ENCODE measurements around a stretch of chr9.

- PRO-cap, 7 experiments = no peak in any of the 7 experiments
- RAMPAGE, long total RNA, 2 experiments = no peak in any of the 2 experiments
These were observed 54.7 kb downstream of the ENTREP1 start for GRCh38 chr9:69379565-69380188.

DNA sequence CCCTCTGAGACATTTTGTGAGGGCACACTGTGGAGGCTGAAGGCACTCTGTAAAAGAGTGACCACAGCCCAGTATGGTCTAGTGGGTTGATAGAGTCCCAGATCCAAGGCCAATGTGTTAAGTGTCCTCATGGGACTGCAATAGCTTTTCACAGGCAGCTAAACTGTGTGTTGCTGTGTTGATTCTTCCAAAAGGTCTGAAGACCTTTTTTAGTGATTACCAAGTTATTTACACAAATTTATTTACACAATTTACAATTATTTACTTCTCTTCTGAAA is 90.4 kb downstream of the APBA1 start:
- PRO-cap, 7 experiments = no peak in any of the 7 experiments
- RAMPAGE, long total RNA, 2 experiments = no peak in any of the 2 experiments

DNA sequence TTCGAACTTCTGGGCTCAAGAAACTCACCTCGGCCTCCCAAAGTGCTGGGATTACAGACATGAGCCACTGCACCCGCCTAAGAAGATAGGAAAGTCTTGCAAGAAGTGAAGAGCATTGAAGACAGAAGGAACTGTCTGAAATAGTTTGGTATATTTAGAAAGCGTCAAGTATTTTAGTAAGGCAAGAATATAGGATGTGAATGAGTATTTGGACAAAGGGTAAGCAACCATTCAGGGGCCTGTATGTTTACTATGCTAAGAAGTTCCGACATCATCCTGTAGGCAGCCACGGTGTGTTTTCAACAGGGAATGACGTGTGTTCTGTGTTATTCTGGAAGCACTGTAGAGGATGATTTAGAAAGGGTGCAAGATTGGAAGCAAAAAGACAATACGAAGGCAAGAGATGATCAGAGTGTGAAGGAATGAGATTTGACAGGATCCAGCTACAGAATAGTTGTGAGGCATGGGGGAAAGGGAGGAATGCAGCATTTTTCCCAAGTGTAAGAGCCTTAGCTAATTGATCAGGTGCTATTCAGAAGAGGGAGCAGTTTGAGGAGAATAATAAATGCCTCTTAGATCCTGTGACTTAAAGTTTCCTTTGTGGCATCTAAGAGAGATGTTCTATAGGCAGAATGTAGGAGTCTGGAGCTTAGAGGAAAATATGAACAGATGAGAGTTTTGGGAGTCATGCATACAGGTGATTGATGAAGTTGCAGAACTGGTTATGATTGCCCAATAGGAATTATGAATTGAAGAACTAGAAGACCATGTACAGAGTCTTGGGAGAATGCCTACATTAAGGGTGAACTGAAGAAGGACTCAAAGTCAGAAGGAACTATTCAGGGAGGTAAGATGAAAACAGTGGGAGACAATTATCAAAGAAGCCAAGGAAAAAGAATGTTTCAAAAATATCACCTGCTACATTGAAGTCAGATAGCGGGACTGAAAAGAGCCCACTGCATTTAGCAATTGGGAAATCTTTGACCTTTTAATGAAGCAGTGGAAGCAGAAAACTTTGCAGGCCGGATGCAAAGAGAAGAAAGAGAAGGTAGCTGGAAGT is 2.5 kb downstream of the SMC5 start:
- PRO-cap, 7 experiments = peak in 1 of 7 experiments; most common plus-strand start position 407 of the sequence (in 1)
- RAMPAGE, long total RNA, 2 experiments = no peak in any of the 2 experiments

DNA sequence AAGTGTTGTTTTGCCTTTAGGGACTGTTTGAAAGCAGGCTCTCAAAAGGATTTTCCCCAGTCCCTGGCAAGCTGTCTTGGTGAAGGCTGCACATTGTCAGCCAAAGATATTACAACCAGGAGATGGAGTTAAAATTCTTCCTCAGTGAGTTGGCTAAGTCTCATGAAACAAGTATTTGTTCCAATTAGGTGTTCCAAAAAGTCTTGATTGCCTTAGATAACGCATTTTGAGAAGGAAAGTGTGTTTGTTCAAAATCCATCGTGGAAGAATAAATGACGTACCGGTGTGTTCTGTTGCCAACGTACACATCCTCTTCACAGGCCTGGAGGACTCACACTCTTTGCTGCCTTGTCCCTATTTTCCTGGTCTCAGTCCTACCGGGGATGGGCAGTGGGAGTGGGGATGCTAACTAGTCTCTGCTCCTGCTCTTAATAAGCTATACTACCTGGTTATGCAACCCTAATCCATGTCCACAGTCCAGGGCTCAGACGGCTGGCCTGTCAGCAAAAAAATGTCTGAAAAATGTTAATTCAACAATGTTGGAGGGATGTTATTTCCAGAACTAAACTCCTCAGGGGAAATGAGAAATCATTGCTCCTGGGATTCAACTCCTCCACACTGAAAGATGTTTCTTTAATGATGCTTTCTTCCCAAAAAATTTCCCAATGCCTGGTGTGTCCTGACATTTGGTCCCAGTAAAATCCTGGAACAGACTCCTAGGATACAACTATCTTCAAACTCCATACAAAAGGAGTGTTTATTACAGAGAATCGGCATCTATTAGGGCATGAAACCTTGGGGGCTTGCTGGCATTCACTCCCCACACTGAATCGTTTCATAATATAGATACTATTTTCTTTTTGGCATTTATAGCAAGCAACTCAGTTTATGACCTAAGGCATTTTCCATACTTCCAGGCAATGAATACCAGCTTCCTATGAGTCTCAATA is 175.4 kb upstream of the KLF9 start:
- PRO-cap, 7 experiments = peak in 2 of 7 experiments; most common plus-strand start position 59 of the sequence (in 1); most common minus-strand start position 433 of the sequence (in 1)
- RAMPAGE, long total RNA, 2 experiments = no peak in any of the 2 experiments

DNA sequence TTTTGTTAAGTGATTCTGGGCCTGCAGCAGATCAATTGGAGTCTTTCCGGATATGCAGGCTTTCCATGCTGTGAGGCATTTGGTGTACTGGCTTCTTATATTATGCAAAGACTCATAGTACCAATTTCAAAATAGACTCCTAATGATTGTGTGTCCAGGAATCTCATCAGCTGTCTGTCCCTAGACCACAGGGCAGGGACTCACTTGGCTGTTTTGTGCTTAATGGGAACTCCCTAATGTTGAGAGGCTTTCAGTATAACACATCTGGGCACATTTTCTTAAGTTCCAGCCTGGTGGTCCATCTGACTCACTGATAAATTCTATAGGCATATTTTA is 180.1 kb upstream of the KLF9 start:
- PRO-cap, 7 experiments = no peak in any of the 7 experiments
- RAMPAGE, long total RNA, 2 experiments = no peak in any of the 2 experiments

- PRO-cap, 7 experiments = no peak in any of the 7 experiments
- RAMPAGE, long total RNA, 2 experiments = no peak in any of the 2 experiments
These were observed 195.0 kb upstream of the KLF9 start for GRCh38 chr9:70609498-70609870.

DNA sequence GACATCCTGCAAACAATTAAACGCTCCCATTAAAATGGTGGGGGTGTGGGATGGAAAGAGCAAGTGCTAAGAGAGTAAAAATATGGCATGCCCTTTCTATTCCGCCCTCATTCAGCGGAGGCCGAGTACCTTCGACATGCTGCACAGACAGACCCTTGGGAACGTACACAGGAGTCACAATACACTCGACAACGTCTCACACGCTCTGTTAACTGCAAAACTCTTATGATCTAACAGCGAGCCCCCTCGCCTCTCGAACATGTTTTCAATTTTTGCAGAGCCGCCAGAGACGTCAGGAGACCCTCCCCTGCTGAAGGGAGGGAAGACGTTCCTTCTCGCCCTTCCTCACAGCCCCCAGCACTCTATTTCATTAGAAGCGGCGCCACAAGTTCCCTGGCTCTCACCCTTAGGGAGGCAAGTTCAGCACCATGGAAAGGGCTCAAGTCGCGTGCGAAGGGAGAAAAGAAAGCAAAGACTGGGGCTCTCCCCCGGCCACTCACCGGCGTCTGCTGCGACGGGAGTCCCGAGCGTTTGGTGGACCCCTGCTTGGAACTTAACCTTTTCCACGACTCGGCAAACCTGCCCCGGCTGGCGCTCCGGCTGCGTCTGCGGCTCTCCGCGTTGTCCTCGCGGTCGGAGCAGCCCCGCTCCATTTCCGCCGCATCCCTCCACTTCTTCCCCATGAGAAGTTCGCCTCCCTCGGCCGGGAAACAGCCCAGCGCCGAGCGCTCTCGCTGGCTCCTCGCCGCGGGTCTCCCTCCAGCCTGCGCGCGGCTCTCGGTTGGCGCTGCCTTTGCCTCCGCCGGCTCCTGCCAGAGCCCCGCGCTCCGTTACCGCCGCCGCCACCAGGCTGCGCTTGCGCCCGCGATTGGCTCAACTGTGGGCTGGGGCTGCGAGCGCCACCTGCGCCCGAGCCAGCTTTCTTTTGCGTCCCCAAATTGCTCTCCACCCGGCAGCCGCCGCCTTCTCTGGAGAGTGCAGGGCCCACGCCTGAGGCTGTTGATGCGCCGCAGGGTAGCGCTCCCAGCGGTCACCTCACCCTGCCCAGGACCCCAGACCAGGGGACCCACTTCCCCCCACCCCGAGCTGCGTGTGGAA is 321.8 kb downstream of the CEMIP2 start:
- PRO-cap, 7 experiments = no peak in any of the 7 experiments
- RAMPAGE, long total RNA, 2 experiments = no peak in any of the 2 experiments

GRCh38 chr9:71795283-71795974 is 27.1 kb upstream of the CEMIP2 start:
- PRO-cap, 7 experiments = no peak in any of the 7 experiments
- RAMPAGE, long total RNA, 2 experiments = no peak in any of the 2 experiments

DNA sequence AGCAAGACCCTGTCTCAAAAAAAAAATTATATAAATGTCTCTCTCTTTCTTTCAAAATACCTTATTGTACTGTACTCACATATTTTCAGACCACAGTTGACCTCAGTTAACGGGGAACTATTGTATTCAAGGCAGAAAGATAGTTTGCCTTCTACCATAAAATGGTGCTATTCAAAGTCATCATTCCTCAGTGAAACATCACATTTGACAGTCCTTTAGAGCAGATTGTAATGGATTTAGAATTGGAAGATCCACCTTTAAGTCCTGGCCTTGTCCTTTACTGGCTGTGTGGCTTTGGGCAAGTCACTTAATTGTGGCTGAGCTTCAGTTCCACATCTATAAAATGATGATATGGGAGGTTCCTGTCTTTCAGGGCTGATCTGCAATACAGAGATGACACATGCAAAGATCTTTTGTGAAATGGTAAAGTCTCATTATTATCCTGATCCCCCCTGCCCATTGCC is 58.4 kb downstream of the ZFAND5 start:
- PRO-cap, 7 experiments = no peak in any of the 7 experiments
- RAMPAGE, long total RNA, 2 experiments = no peak in any of the 2 experiments

GRCh38 chr9:72349359-72349778 is 15.6 kb downstream of the ZFAND5 start:
- PRO-cap, 7 experiments = peak in 1 of 7 experiments; most common minus-strand start chr9:72349453 (in 1)
- RAMPAGE, long total RNA, 2 experiments = no peak in any of the 2 experiments

DNA sequence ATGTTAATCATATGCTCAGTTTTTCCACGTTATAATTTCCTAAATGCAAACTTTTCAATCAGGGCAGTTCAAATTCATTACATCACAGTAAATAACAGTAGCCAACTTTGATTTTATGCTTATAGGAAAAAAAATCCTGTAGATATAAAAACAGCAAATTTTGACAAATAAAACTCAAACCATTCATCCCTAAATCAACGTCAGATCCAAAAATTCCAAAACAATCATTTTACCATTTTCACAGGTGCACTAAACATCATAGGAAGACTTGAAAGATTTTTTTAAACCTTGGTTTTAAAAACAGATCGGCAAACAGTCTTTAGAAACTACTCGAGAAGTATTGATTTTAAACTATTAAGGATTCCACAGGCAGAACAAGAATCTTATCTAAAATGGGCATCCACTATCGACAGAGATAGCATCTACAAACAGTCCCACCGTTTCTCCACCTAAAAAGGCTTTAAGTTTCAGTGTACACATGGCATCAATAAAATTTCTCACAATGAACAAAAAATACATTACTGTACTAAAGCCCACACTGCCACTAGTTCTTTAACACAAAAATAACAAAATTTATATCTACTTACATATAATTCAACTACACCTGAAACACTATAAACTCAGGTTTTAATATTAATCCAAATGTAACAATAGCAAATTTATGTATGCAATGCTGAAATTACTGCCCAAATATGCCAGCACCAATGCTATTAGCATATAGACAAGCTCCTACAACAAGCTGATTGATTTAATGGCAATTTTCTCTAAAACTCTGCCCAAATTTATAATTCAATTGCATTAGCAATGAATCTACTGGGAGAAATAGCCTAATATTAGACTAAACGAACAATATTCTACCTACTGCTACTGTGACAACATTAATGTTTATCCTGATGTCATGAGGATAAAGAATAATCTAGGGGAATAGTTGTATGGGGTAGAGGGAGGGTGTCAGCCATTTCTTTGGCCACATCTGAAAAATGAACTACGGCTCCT is 7.3 kb downstream of the ZFAND5 start:
- PRO-cap, 7 experiments = no peak in any of the 7 experiments
- RAMPAGE, long total RNA, 2 experiments = start-site peak on the minus strand in 1 of 2 experiments, centred at position 674 of the sequence, 54 reads per replicate

GRCh38 chr9:72585753-72586271 is 64.4 kb downstream of the TMC1 start:
- PRO-cap, 7 experiments = no peak in any of the 7 experiments
- RAMPAGE, long total RNA, 2 experiments = no peak in any of the 2 experiments

DNA sequence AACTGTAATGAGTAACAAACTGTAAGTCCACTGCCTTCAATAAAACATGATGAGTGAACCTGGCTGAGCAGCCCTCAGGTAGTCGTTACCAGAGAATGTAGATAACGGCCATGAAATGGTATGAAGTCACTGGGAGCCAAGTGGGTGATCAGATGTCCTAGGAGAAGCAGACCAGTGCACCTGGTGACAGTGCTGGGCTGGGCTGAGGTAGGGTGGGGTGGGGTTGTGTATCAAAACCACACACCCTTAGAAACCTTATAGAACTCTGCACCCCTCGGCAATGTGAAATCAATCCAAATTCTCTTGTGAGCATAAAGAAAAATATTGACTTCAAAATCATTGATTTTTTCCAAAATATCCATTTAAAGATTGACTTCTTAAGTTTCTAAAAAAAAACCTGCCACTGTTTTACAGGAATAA is 203.5 kb downstream of the ALDH1A1 start:
- PRO-cap, 7 experiments = peak in 1 of 7 experiments; most common plus-strand start position 179 of the sequence (in 1)
- RAMPAGE, long total RNA, 2 experiments = no peak in any of the 2 experiments

- PRO-cap, 7 experiments = no peak in any of the 7 experiments
- RAMPAGE, long total RNA, 2 experiments = no peak in any of the 2 experiments
These were observed 28.9 kb downstream of the ALDH1A1 start for GRCh38 chr9:72923986-72924361.

DNA sequence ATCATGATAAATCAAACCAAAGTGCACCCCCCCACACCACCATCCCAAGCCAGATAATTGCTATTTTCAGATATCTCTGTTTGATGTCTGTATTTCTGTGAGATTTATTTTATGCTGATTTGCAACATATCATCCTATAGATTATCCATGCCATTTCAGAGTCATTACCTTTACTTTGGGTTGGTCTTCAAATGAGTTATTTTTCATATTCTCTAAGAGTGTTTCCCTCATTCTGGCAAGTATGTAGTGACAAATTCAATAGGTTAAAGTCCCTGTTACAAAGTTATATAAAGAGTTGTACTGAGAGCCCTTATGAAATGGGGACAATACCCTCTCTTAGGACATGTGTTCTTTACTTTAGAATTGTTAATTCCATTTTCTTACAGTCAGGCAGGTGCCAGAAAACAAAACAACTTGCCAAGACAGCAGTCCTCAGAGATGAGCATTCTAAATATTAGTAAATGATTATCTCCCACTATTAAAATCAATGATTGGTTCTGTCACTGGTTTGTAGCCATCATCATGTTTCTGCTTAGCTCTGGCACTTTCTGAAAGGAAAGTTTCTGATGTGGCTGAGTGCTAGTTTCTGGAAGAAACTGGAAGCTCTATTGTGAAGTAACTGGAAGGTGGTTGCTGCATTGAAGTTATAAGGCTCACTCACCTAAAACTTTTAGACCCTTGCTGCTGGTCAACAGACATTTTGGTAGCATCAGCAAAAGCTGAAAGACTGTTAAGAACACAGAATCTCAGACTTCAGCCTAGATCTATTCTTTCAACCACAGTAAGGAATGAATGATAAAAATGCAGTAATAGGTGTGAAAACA is 5.9 kb downstream of the ALDH1A1 start:
- PRO-cap, 7 experiments = no peak in any of the 7 experiments
- RAMPAGE, long total RNA, 2 experiments = no peak in any of the 2 experiments

- PRO-cap, 7 experiments = no peak in any of the 7 experiments
- RAMPAGE, long total RNA, 2 experiments = no peak in any of the 2 experiments
These were observed 1.9 kb downstream of the ALDH1A1 start for GRCh38 chr9:72950912-72951389.

GRCh38 chr9:72954317-72955081 is 1.6 kb upstream of the ALDH1A1 start:
- PRO-cap, 7 experiments = peak in 3 of 7 experiments; most common plus-strand start chr9:72954871 (in 2); most common minus-strand start chr9:72954596 (in 1)
- RAMPAGE, long total RNA, 2 experiments = no peak in any of the 2 experiments

- PRO-cap, 7 experiments = no peak in any of the 7 experiments
- RAMPAGE, long total RNA, 2 experiments = no peak in any of the 2 experiments
These were observed 32.2 kb upstream of the ALDH1A1 start for GRCh38 chr9:72984972-72985537.

- PRO-cap, 7 experiments = no peak in any of the 7 experiments
- RAMPAGE, long total RNA, 2 experiments = no peak in any of the 2 experiments
These were observed 44.7 kb upstream of the ALDH1A1 start for GRCh38 chr9:72997182-72998261.

- PRO-cap, 7 experiments = peak in 1 of 7 experiments; most common plus-strand start chr9:73149682 (in 1); most common minus-strand start chr9:73149628 (in 1)
- RAMPAGE, long total RNA, 2 experiments = no peak in any of the 2 experiments
These were observed 2.3 kb upstream of the ANXA1 start for GRCh38 chr9:73149410-73149779.

Measured in ovary (tissue), 7 donors.